ENCODE measurements around a stretch of chr3.

- PRO-cap = no peak
These were observed 52.1 kb downstream of the CD200R1L start for GRCh38 chr3:112794508-112795067.

DNA sequence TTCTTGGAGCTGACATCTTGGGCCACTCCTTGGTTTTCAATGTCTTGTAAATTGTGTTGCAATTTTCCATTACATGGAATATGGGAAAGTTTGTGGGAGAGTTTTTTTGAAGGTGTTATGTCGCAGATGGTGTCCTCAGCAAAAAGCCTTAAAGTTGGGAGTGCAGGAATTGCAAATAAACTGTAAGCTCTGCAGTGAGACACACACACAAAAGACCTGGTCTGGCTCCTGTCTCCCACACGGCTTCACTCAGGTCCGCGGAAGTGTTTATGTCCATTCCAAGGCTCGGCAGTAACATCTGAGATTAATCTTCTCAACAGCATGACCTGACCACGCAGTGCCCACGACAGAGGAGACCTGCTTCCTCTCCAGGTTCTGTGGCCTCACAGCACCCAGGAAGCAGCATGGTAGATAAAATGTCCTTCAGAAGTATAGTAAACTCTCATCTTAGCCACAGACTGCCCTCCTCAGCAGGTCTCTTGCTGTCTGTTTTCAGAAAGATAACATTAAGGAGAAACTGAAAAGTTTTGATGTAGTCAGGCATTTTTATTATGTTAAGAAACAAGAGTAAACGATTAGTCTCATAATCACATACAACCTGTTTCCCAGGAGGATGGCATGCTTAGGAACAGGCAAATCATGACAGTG, 34.8 kb downstream of the CD200R1L start:
- PRO-cap = no peak

- PRO-cap = no peak
These were observed 33.0 kb downstream of the CD200R1L start for GRCh38 chr3:112813680-112814104.

DNA sequence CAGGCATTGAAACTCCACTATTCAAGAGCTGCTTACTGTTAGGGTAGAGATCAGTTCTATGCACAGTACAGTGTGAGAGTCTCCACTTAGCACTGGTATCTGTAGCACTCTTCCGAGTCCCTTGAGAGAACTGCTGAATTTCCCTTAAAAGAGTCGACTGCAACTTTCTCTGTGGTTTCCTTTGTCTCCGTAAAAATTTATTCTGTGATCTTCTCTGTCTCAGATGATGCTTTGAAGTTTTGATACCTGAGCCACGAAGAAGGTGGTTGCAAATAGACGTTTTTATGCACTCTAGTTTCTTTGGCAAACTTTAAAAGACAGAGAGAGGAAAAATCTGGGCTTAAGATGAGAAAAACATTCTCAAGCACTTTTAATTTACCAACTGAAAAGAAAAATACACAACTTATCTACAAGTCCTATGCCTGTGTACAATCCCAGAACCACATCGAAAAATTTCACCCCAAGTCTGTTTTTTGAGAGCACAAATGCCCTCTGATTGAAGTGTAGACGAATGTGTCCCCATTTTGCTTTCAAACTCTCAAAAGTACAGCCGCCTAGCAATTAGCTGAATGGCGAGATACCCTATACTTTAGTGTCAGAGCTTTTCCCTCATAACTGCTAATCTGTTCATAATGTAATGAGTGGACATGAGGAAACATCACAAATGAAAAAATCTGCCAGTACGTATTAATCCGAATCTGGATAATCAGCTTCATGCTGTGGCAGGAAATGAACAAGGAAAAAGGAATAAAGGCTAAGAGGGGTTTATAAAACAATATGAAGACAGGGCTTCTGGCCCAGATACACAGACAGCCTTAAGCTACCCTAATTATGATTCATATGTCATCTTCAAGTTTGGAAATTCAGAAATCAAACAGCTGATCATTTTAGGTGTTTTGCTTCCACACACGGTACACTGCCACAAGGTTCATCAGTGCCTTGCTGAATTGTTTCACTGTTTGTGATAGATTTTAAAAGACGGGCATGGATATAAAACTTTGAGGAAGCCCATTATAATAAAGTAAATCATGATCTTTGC, 13.5 kb downstream of the NEPRO start:
- PRO-cap = no peak

- PRO-cap = no peak
These were observed 59.9 kb upstream of the NEPRO start for GRCh38 chr3:113079224-113079935.

DNA sequence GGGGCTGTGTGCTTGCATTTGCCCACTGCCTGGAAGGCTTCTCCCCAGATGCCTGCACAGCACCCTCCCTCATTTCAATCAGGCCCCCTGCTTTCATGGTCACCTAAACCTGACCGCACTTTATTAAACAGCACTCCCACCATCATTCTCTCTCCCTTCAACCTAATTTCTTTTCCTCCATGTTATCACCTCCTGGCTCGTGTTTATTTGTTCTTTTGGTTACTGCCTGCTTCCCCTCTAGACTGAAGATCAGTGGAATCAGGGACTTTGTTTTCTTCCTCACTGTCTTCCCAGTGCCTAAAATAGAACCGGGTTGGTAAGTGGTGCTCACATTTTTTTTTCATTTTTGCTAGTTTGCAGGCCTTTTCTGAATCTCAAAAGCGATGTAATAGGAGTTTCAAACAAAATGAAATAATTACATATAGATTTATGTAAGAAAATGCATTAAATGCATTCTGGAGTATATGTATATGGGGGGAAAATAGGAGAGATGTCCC, 10.6 kb downstream of the BOC start:
- PRO-cap = no peak

- PRO-cap = no peak
These were observed 74.1 kb downstream of the BOC start for GRCh38 chr3:113285099-113286172.

GRCh38 chr3:113291333-113291989, 80.1 kb downstream of the BOC start:
- PRO-cap = no peak

DNA sequence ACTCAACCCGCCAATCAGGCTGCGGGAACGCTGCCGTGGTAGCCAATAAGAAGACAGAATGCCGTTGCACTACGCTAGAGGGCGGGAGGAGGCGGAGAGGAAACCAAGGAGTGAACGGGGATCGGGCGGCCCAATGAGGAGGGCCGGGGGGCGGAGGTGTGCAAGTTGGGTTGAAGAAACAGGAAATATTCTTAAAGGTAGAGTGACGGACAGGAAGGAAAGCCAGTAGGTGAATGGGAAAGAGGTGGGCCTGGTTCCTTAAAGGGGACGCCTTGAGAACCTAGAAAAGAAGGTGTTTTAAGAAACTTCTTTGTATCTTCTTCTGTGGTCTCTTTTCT, 264 bp upstream of the USF3 start:
- PRO-cap = bidirectional peak, plus-strand start at position 184 of the sequence, minus-strand start outside the sequence

GRCh38 chr3:113718110-113719245, 22.0 kb upstream of the USF3 start:
- PRO-cap = no peak

- PRO-cap = no peak
These were observed 4.0 kb downstream of the NAA50 start for GRCh38 chr3:113742000-113742402.

GRCh38 chr3:113783994-113784516, 37.2 kb downstream of the ATP6V1A start:
- PRO-cap = no peak

- PRO-cap = no peak
These were observed 8.0 kb upstream of the TIGIT start for GRCh38 chr3:114285730-114286251.

GRCh38 chr3:114318363-114318824, 24.6 kb downstream of the TIGIT start:
- PRO-cap = no peak

- PRO-cap = no peak
These were observed 111.0 kb downstream of the TIGIT start for GRCh38 chr3:114404816-114405218.

GRCh38 chr3:114440604-114441215, 146.9 kb downstream of the TIGIT start:
- PRO-cap = no peak

DNA sequence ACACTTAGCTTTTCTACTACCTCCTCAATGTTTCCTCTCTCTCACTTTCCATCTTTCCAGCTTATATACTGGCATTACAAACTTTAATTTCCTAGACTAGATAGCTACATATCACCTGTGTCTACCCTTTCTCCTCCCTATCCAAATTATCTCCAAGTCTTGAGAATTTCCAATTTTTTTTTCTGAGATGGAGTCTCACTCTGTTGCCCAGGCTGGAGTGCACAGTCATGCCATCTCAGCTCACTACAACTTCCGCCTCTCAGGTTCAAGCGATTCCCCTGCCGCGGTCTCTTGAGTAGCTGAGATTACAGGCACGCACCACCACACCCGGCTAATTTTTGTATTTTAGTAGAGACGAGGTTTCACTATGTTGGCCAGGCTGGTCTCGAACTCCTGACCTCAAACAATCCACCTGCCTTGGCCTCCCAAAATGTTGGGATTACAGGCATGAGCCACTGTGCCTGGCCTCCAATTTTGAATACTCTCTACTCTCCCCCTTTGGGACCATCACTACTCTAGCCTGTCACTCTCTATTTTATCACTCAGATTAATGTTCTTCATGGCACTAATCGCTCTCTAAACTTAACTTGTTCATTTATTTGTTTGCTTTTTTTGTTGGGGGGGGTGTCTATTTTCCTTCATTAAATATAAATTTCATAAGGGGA, 230.9 kb downstream of the TIGIT start:
- PRO-cap = no peak

GRCh38 chr3:114611992-114612441, 318.2 kb downstream of the TIGIT start:
- PRO-cap = no peak

- PRO-cap = no peak
These were observed 391.2 kb downstream of the TIGIT start for GRCh38 chr3:114684834-114685602.

DNA sequence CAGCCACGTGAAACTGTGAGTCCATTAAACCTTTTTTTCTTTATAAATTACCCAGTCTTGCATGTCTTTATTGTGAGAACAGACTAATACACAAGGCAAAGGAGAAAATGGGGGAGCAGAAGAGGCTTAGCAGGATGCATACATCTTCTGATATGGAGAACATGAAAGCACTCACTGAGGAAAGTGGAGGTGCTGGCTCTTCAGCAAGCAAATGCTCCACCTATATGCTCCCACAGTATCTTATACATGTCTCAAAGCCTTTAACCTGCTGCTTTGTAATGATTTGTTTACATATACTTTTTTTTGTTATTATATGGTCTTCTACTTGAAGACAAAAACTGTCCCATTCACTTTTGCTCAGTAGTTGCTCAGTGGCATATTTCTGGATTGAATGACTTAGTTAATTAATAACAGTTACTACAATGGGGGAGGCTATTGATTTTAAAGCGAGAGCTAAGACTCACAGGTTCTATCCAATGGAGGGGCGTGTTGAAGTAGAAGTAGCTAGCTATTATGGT, 365.1 kb downstream of the ZBTB20 start:
- PRO-cap = no peak

Measured in LUHMES (cell line).